ENCODE data around the gene HACD2.

- RRBS: no CpG with 5 or more reads among the region's 5 CpGs
Measured at GRCh38 chr3:122496289-122496877, 18.4 kb downstream of the KPNA1 start.

GRCh38 chr3:122727852-122728119, 47.1 kb downstream of the PARP14 start:
- RRBS: 92% methylated on average over 2 of the region's 9 CpGs

DNA sequence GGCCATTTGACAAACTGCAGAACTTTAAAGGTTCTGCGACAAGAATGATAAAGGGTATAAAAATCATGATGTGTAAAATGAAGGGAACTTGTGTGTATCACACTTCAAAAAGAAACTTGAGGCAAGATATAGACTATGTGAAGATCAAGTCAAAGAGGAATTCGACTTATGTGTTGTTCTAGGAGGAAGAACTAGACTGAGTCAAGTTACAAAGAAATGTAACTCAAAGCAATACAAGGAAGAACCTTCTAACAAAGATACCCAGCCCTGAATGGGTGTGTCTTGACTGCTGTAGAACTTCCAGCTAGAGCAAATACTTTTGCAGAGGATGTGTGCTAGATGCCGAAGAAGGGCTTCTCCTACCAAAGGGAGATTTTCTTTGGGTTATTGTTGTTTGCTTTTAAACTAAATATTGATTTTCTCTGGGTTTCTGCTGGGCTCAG, 2.4 kb downstream of the SLC49A4 start:
- RRBS: no CpG with 5 or more reads among the region's 3 CpGs

DNA sequence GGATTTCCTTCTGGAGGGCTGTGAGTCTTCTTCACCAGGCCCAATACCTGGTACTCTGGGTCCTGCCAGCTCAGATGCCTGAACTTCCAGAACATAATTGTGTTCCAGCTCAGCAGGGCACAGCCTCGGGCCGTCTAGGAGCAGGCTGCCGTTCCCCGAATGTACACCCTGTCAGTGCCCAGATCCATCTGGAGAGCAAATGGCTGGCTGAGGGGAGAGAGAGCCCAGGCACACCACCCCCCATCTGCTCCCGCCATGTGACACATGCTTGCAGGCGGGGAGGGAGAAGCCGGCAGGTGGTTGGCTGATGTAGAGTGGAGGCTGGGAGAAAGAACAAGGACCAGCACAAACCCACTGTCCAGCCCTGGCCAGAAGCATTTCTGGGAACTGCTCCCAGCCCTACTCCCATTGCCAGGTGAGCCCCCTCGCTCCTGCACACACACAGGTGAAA, 53.7 kb downstream of the SEMA5B start:
- RRBS: no CpG with 5 or more reads among the region's 8 CpGs

DNA sequence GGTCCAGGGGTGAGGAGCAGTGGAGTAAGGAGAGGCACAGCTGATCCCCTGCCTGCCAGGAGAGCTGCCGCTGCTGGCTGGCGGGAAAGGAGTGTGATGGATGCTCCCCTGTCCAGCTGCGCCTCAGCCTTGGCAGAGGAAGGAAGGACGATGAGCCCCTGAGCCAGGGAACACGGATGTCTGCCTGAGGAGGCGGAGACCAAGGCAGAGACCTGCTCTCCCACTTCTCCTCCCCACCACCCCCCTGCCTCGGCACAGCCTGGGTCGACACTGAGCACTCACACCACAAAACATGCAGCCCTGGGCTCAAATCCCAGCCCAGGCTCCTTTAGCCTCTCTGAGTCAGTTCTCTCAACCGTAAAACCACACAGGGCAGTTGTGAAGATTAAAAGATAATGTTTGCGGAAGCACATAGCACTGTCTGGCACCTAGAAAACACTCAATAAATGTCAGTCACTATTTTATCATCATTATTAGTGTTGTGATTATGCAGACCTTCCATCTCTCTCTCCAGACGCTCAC, 52.3 kb downstream of the SEMA5B start:
- RRBS: no CpG with 5 or more reads among the region's 11 CpGs

DNA sequence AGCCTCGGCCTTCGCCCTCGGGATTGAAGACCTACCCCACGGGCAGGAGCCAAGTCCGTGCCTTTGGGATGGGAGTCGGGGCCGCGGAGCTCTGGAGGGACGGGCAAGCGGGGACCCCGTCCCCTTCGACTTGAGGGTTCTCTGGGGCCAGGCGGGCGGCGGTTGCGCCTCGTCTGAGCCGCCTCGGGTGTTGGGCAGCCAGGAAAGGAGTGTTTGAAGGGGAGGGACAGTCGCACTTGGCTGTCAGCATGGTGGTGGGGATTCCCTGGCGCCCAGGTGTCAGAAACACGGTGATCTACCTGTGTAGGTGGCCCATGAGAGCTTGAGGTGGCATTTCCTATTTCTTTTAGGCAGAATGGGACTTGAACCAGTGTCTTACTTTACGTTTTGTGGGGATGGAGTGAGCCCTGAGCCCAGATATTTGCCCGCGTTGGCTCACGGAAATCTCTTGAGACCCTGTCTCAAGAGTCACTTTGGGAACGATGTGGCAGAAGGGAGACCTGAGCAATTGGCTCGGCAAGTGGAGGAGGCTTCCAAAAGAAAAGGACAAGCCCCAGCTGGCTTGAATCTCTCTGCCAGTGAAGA, 431 bp downstream of the SEC22A start:
- RRBS: no CpG with 5 or more reads among the region's 28 CpGs

- RRBS: 24% methylated on average over 2 of the region's 8 CpGs
Measured at GRCh38 chr3:123388130-123388510, 60.8 kb downstream of the ADCY5 start.

DNA sequence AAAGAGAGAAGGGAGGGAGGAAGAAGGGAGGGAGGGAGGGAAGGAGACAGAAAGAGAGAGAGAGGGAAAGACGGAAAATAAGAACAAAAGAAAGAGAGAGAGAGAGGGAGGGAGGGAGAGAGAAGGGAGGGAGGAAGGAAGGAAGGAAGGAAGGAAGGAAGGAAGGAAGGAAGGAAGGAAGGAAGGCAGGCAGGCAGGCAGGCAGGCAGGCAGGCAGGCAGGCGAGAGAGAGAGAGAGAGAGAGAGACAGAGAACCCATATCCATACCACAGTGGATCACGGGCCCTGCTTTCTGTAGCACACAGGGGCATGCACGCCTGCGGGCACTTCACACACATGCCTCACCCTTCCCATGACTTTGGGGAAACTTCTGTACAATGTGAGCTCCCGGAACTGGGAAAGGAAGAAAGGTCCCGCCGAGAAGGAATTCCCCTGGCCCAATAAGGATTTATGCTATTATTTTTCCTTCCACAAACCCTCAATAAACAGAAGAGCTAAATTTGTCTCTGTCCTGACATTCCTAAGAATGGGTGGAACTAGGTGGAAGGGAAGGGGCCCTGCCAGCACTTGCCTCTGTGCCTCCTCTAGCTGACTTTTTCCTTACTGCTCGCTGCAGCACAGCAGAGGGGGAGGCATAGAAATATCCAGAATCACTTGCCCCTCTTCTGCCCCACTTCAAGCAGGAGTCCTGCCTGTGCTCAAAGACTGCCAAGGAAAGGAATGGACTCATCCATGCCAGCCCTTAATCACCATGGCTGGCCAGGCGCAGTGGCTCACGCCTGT, 52.1 kb downstream of the ADCY5 start:
- RRBS: no CpG with 5 or more reads among the region's 11 CpGs

DNA sequence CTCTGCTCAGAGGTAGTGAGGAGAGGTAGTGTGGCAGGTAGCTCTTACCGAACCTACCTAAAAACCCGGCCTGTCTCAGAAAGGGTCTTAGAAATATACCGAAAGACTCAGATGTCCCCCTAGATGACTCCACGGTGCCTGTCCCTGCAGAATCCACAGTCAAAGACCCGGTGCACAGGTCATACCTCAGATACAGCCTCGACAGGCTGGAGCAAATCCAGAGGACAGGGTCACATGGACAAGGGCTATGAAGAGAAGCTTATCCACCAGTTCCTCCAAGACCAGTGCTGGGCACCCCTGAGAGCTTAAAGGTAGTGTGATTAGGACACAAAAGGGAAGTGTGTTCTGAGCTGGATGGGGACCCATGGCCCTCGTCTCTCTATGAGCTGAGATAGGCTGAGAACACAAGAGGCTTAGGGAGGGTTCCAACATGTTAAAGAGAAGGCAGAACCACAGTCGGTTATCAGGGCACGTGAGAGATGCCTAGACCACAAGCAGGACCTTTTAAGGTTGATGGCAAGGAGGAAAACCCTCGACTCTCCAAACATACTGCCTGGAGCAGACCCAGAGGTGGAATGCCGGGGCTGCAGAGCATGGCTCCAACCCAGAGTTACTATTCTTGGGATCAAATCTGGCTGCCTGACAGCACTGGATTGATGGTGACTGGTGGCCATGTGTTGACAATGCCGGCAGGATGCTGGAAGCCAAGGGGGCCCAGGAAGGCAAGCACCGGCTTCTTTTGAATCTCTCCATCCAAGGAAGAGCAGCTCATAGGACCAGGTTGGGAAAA, 46.9 kb downstream of the ADCY5 start:
- RRBS: 33% methylated on average over 5 of the region's 13 CpGs

- RRBS: under 1% methylated on average over 59 of the region's 68 CpGs
Measured at GRCh38 chr3:123584548-123585113, at the start of gene HACD2. TSS of gene HACD2 (minus strand) at chr3:123585053.

DNA sequence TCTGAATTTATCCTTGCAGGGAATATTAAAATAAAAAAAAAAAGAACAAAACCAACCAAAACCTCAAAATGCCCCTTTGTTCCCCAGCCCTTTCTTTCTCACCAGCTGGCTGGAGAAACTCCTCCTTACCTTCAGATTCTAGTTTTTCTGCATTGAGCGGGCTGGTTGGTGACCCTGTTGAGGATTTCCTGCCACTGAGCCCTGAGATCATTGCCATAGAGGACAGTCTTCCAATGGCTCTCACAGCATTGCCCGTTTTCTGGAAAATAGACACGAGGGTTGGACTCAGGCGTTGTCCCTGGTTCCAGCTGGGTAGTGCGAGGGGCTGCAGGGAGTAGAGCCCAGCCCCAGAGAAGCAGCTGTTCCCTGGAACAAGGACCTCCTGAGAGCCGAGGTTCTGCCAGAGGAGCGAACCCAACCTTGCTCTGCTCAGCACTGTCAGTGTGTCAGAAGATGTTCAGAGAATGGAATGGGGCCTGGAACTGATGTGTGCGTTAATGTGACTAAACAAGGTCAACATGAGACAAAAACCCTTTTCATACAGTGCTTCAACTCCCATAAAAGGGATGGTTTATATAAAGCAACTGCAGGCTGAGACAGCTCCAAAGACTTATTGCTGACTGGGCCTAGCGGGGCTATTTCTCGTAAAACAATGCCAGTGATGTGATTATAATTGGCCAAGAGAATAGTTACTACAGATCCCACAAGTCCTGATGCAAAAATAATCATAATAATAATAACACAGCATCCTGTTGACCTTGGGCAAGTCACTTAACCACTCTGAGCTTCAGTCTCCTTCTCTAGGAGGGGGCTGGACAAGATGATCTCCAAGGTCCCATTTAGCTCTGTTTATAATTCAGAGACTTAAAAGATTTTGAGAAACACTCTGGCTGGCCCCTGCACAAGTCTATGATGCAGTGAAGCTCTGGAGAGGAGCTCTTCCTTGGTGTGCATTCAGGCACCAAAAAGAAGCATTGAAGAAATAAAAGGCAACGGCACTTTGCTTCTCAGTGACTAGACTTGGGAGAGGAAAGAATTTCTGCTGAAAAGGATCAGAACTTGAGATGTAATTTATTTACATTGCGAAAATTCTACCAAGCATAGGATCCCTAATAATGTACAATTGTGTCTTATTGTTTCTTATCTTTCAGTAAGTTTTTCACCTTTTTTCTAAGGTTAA, 35.6 kb upstream of the HACD2 start:
- RRBS: no CpG with 5 or more reads among the region's 12 CpGs

DNA sequence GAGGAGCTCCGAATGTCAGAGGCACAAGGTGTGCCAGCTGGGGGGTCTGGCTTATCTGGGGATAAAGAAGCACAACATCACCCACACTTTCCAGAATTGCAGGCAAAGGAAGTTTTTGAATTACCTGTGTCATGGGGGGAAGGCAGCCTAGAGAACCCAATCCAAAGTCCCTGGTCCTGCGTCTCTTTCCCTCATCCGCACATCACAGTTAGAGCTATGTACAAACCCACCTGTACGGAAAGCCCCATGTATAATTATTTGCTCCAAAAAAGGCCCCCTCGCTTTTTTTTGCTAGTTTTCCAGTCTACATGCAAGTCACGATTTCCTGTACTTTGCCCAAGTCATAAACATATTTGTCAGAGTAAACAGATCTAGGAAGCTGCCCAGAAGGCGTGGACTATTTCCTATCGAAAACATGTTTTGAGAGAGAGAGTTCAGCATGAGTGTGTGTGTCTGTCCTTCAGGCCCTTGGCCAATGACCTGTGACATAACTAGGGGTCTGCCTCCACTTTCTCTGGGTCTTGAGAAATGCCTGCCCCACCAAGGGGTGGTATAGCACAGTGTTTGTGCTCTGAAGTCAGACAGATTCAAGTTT, 72.6 kb upstream of the HACD2 start:
- RRBS: no CpG with 5 or more reads among the region's 8 CpGs

DNA sequence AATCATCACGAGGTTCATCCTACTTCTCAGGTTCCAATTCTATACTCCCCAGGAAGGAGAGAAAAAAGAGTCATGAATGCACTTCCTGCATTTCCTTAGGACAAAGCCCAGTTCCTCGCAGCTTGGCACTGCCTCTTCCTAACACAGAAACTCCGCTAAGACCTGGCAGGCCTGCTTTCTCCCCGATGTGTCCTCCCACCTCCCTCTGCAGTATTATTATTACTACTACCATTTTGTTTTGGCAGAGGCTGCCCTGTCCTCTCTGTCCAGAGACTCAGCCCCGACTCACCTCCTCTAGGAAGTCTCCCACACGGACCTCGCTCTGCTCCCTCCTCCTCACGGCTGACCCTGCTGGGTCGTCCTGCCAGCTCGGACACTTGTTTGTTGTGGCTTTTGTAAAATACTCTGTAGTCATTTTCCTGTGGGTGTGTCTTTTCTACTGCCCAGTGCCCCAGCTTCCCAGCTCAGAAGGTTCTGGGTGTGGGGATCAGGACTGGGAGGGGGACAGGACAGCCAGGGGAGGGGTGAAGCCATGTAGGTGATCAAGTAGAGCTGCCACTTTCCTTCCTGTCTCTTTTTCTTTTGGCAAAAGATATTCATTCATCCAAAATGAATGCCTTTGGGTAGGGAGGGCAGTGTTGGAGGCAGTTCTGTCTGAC, 107.3 kb upstream of the HACD2 start:
- RRBS: no CpG with 5 or more reads among the region's 10 CpGs

DNA sequence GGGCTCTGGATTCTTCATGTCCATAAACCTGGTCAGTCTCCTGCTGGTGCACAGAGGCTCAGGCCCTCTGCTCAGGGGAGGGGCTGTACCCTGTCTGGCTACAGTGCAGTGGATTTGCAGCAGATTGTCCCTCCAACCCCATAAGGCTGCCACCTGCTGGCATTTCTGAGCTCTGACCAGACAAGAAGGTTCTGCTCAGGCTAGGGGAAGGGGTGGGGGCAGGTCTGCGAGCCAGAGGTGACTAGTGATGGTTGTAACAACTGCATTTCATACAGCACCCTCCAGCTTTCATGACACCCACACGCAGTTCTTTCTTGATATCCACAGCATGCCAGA, 117.2 kb upstream of the HACD2 start:
- RRBS: no CpG with 5 or more reads among the region's 2 CpGs

DNA sequence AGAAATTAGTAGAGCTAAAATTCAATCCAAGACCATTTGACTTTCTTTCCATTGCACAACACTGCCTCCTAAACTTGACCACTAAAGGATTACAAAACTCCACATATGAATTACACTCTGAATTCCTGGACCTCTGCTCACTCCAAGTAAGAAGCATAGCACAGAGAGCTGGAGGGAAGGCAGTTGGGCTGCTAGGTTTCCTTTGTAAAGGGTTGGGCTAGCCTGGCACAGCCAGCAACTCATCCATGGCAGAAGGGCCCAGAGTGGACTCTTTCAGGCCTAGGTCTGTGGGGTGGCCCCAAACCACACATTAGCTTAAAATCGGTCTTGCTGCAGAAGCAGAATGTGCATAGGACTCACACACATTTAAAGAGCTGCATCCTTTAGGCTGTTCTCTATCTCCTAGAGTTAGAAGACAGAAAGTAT, 134.3 kb downstream of the MYLK start:
- RRBS: no CpG with 5 or more reads among the region's 1 CpG

DNA sequence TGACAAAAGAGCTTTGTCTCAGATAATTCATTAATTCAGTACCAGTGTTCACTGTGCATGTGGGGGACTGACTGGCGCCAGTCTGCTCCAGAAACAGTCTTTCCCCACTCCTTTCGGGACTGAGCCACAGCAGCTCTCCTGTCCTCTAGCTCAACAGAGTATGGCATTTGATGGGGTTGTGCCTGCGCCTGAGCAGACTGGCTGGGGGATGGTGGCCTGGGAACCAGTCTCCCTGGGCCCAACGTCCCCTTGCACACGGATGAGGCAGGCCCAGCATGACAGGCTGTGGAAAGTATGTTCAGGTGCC, 105.2 kb downstream of the MYLK start:
- RRBS: no CpG with 5 or more reads among the region's 5 CpGs

GRCh38 chr3:123919161-123919835, 35.2 kb upstream of the MYLK start:
- RRBS: no CpG with 5 or more reads among the region's 3 CpGs

- RRBS: no CpG with 5 or more reads among the region's 2 CpGs
Measured at GRCh38 chr3:123955840-123956400, 5.1 kb downstream of the CCDC14 start.

DNA sequence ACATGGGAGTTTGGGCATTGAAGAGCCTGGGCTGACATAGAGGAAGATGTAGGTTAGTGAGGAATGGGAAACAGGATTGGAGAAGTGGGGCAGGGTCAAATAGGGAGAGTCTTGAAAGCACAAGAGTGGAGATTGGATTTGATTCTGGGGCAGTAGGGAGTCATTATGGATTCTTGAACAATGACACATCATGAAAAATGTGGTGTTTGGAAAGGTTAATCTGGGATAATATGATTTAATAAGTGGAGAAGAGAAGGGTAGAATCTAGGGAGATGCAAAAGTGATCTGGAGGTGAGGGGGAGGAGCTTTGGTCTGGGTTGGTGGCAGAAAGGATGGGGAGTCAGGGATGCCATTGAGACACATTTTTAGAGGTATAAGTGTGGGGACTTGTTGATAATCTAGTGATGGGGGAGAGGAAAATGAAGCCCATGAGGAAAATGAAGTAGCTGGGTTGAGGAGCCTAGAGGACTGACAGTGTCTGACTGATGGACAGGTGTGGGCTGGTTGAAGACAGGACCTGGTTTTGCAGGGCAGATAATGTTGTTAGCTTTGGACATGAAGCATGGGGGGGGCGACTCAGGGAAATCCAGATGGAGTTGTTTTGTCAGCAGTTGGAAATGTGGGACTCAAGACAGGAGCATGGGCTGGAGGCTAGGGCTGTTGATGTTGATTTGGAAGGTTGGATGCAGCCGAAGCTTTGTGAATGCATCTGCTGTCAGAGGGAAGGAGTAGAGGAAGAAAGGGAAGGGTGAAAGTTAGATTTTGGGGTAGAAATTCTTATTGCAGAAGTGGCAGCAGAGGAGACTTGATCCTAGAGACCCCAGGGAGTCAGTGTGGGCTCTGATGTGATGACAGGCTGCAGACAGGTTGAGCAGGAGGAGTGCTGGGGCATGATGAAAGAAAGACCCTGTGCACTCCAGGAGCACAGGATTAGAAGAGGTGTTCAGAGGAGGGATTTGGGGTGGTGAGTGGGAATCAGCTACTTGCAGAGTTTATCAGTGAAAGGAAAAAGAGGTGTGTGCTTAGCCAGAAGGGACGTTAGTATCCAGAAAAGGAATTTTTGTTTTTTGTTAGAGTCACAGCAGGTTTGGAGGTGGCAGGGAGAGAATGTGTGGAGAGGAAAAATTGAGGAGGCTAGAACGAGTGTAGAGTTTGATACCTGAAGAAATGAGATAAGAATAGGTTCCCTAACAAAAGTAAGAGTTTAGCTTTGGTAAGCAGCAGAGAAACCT, 4.6 kb downstream of the KALRN start:
- RRBS: no CpG with 5 or more reads among the region's 4 CpGs

DNA sequence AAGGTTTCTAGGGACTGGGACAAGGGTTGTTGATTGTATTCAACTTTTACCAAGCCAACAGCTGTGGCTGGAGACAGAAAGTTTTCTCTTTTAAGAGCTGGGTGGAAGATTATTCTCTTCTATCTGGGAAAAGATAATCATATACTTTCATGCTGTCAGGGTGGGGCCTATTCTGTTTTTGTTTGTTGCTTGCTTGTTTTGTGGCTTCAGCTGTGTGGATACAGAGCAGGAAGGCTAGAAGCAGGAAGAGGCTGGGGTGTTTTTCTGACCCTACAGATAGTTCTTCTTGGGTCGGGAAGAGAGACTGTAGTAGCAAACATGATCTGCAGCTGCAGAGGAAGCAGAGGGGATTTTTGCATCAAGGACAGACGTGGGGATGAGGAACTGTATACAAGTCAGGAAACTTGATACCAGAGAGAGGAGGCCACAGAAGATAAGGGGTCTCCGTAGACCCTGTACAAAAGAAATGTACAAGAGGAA, 45.7 kb downstream of the KALRN start:
- RRBS: no CpG with 5 or more reads among the region's 3 CpGs